Hepatocyte (in vitro differentiated cells and primary cell): ENCODE data around the gene SLC39A8.

DNA sequence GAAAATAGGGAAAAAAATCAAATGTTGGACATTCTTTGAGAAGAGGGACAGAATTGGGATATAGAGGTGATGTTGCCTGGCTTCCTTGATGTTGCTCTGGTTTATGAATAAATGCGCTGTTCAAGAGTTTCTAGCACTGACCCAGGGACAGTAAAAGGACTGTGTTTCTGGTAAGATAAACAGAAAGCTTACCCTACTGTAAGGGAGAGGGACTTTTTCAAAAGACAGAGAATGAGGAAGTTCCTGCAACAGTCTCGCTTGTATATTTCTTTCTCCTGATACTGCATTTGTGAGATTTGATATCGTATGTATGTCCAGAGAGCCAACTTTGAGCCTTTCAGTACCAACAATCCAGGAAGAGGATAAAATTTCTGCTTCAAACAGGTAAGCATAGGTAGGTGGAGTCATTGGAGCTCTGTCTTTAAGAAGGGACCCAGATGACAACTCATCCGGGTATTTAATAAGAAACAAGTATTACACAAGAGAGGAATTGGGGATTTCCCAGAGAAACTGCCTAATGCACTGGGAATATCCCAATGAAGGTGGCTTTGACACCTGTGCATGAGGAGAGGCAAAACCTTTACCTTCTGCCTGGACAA lies 719 bp downstream of the DAPP1 start:
- RAMPAGE, long total RNA = no peak
- RRBS = no CpG with 5 or more reads among the region's 4 CpGs

DNA sequence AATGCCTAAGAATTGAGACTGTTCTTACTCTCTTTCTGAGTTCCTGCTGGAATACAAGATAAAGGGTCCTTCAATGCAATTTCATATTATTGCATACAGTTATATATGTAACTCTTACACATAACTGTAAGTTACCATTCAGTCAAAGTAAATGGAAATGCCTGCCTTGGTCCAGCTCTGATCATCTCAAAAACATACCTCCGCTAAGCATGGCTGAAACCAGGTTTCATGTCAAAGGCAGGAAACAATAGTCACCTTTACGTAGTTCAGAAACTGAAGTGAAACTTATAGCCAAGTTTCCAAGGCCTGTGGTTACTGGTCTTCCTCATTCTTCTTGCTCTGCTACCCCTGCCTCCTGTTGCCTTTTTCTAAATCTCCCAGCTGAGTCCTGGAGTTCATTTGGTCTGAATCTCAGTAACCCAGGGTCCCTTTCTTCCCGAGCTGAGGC lies 30.7 kb downstream of the DAPP1 start:
- RAMPAGE, long total RNA = no peak
- RRBS = no CpG with 5 or more reads among the region's 3 CpGs

DNA sequence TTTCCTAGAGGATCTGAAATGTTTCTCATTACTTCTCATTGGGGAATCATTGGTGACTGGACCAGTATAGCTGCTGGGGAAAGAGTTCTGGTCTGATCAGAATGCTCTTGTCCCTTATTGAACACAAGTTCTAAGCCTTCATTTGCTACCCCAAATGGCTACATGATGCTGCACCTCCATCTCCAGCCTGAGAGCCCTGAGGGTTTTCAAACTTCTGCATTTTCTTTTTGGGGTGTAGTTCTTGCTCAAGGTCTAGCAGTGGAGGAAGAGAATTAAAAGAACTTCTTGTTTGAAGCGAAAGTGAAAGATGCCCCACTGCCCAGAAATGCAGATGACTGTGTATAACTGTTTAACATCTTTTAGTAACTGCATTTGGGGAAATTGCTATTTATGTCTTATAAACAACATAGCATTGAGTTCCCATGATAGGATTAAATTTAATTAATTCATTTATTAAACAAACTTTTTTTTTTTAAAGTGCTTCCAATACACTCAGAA lies 38.5 kb downstream of the LAMTOR3 start:
- RAMPAGE, long total RNA = no peak
- RRBS = no CpG with 5 or more reads among the region's 1 CpG

DNA sequence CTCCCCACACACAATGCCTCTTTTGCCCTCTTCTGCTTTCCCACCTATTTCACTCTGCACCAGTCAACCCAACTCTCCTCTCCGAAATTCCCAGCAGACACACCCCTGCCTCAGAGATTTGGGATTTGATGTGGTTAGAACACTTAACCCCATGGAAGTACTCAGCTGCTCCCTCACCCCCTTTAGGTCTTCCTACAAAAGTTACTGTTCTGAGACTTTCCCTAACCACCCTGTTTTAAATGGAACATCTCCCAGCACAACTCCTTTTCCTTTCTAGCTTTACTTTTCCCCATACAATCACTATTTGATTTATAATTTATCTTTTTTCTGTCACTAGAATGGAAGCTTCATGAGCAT lies 122.4 kb downstream of the PPP3CA start:
- RAMPAGE, long total RNA = no peak
- RRBS = no CpG with 5 or more reads among the region's 1 CpG

- RAMPAGE, long total RNA = no peak
- RRBS = no CpG with 5 or more reads among the region's 7 CpGs
Measured at GRCh38 chr4:101283398-101284164, 63.7 kb downstream of the PPP3CA start.

DNA sequence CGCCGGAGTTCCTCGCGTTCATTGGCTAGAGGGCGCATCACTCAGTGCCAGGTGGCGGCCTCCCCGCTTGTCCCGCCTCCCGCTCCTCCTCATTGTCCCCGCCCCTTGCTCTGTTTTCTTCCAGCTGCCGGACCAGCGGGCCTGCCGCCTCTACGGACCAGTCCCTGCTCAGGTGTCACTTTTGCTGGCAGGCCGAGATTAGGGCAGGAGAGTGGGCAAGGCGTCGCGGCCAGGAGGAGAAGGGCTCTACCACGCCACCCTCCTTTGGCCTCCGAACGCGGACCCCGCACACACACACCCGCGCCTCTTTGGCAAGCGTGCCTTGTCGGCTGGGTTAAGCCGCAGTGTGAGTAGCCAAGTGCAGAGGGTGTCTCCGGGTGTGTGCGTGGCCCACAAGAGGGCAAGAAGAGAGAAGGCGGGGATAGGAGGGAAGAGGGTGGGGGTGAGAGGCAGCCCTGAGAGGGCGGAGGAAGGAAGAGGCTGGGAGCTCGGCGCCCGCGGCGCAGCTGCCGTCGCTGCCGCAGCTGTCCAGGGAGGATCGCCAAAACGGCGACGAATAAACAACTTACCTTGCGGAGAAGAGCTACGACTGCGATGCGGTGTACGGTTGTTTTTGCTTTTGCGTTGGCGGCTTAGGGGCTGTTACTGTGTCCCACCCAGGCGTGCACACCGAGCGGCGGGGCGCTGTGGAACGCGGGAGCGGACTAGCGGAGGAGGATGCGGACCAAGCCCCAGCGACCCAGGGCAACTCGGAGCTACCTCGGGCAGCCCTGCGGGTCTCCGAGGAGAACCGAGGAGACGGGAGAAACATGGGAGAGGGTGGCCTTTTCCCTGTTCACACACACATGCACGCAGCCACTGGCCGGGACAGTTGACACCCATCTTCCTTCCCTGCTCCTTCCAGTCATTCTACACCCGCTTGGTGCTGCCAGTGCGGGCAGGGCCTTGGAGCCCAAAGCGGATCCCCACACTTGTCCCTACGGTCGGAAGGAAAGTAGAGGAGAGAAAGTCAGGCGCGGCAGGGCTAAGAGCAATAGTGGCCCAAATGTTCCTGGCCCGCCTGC lies 670 bp upstream of the PPP3CA start:
- RAMPAGE, long total RNA = start-site peak on the plus strand centred at position 135 of the sequence, 38 bp wide, 70 and 25 reads in 2 replicates
- RRBS = 3% methylated on average over 2 of the region's 78 CpGs

GRCh38 chr4:102344905-102345734 lies at the start of gene SLC39A8:
SLC39A8 (minus strand) TSS chr4:102345482.
- RAMPAGE, long total RNA = no peak
- RRBS = 2% methylated on average over 19 of the region's 52 CpGs

GRCh38 chr4:102345735-102346350 lies 561 bp upstream of the SLC39A8 start:
- RAMPAGE, long total RNA = no peak
- RRBS = no CpG with 5 or more reads among the region's 8 CpGs

GRCh38 chr4:102555137-102556527 lies 54.5 kb downstream of the NFKB1 start:
- RAMPAGE, long total RNA = no peak
- RRBS = no CpG with 5 or more reads among the region's 10 CpGs

- RAMPAGE, long total RNA = no peak
- RRBS = no CpG with 5 or more reads among the region's 3 CpGs
Measured at GRCh38 chr4:102556528-102557290, 55.5 kb downstream of the NFKB1 start.

- RAMPAGE, long total RNA = no peak
- RRBS = no CpG with 5 or more reads among the region's 4 CpGs
Measured at GRCh38 chr4:102558378-102559604, 57.6 kb downstream of the NFKB1 start.

- RAMPAGE, long total RNA = no peak
- RRBS = no CpG with 5 or more reads among the region's 9 CpGs
Measured at GRCh38 chr4:102585513-102586476, 84.6 kb downstream of the NFKB1 start.

GRCh38 chr4:102734620-102735243 lies 26.0 kb downstream of the MANBA start:
- RAMPAGE, long total RNA = no peak
- RRBS = no CpG with 5 or more reads among the region's 3 CpGs

- RAMPAGE, long total RNA = no peak
- RRBS = no CpG with 5 or more reads among the region's 6 CpGs
Measured at GRCh38 chr4:102790735-102791052, 29.9 kb upstream of the MANBA start.

DNA sequence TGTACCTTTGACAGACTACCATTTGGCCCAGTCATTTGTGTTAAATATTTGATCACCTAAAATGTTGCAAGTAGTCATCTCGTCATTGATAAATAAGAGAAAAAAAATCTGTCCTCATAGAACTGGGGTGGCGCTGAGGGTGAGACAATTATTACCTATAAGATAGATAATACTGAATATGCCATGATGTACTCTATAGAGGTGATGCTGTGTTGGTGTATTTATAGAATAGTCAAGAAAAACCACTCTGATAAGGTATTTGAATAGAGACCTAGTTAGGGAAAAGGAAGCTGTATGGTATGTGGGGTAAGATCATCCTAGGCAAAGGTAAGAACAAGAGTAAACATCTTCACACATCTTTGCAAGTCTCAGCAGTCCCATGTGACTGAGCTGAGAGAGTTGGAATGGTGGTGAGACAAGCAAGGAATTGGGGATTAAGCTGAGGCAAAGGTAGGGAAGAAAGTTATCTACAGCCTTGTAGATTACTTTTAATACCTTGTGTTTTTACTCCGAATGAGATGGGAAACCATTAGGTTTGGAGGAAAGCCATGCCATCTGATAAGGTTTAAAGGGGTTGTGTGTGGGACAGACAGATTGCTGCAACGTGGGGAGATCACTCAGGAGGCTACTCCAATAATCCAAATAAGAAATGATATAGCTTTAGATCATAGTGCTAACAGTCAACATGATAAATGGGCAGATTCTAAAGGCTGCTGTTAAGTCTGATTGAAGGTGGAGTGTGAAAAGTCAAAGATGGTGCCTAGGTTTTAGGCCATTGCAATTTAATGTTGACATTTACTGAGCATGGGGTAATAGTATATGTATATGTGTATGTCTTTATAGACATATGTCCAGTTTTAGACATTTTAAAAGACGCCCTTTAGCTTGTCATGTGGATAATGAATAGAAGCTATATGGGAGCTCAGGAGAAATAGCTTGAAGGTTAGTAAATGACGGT lies 31.7 kb upstream of the MANBA start:
- RAMPAGE, long total RNA = no peak
- RRBS = no CpG with 5 or more reads among the region's 6 CpGs

GRCh38 chr4:102826459-102826635 lies 1.0 kb downstream of the UBE2D3 start:
- RAMPAGE, long total RNA = no peak
- RRBS = no CpG with 5 or more reads among the region's 12 CpGs

GRCh38 chr4:103082491-103082793 lies 5.9 kb upstream of the SLC9B2 start:
- RAMPAGE, long total RNA = no peak
- RRBS = no CpG with 5 or more reads among the region's 1 CpG

DNA sequence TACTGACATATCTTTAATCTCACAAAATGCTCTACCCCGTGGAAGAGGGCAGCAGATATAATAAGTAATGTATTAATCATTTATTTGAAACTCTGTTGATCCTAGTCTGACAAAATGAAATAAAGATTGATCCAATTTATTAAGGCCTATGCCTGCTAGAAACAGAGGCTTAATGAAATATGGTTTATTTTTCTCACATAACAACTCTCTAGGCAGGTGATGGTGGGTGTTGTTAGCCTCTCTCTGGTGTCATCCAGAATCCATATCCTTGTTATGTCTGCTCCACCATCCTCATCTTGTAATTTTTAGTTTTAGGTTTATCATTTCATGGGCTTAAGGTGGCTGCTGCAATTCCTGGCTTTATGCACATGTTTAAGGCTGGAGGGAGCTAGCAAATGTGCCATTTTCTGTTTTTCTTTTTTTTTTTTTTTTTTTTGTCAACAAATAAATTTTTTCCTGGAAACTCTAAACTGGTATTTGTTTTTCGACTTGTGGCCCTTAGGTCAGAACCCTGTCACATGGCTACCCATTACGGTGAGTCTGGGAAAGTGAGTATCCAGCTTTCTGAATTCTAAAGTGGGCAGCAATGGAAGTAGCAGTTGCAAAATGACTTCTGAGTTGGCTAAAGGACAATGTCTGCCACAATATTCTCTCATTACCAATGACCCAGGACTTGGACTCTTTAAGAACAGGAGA lies 224.9 kb upstream of the CENPE start:
- RAMPAGE, long total RNA = no peak
- RRBS = no CpG with 5 or more reads among the region's 3 CpGs

DNA sequence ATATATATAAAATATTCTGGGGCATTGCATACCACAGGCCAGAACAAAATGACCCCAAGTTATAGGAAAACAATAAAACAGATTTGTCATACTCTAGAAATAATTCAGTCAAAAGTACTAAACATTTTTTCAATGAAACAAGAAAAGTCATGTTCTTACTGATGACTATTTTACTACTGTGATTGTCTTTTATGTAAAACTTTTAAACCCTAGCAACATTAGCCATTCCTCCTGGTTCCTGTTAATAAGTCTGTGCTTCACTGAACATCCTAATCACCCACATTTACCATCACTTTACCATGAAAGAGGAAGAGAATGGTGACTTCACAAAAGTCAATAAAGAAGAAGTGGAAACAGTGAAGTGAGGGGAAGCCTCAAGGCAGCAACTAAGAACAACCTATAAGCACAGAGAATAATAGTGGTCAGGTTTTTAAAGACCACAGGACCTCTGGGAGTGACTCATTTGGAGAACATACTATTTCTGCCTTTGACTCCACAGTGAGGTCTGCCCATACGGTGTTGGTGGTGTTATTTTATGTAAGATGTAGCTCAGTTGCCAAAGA lies 86.2 kb upstream of the TET2 start:
- RAMPAGE, long total RNA = no peak
- RRBS = no CpG with 5 or more reads among the region's 1 CpG

GRCh38 chr4:105145732-105146590 lies 715 bp upstream of the TET2 start:
- RAMPAGE, long total RNA = no peak
- RRBS = 1% methylated on average over 19 of the region's 61 CpGs